HTERT-HM (cell line): ENCODE data around the gene BCO2.

- RRBS: no CpG with 5 or more reads among the region's 8 CpGs
Measured at GRCh38 chr11:110237451-110237846, 59.0 kb downstream of the RDX start.

- RRBS: no CpG with 5 or more reads among the region's 4 CpGs
Measured at GRCh38 chr11:110337655-110338299, 41.4 kb upstream of the RDX start.

- RRBS: no CpG with 5 or more reads among the region's 6 CpGs
Measured at GRCh38 chr11:111327848-111328300, 29.5 kb downstream of the POU2AF3 start.

DNA sequence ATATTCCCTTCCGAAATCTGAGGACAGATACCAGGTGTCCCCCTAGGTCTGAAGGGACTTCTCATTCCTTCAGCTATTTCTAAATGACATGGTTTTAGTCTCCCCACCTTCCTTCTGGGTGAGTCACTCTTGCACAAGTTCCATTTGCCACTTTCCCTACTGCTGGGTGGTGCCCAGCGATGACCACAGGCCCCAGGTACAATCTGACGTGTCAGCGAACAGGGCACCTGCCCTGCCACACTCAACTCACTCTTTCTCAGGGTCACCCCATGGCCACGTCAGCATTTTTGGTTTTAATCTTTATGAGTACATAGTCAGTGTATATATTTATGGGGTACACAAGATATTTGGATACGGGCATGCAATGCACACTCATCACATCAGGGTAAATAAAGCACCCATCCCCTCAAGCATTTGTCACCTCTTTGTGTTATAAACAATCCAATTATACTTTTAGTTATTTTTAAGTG lies 17.2 kb downstream of the POU2AF1 start:
- RRBS: no CpG with 5 or more reads among the region's 6 CpGs

- RRBS: no CpG with 5 or more reads among the region's 6 CpGs
Measured at GRCh38 chr11:111604157-111604710, 2.0 kb downstream of the SIK2 start.

- RRBS: no CpG with 5 or more reads among the region's 2 CpGs
Measured at GRCh38 chr11:111624502-111625165, 22.4 kb downstream of the SIK2 start.

- RRBS: no CpG with 5 or more reads among the region's 2 CpGs
Measured at GRCh38 chr11:111630062-111631009, 28.1 kb downstream of the SIK2 start.

- RRBS: no CpG with 5 or more reads among the region's 6 CpGs
Measured at GRCh38 chr11:111662196-111662589, 59.9 kb downstream of the SIK2 start.

DNA sequence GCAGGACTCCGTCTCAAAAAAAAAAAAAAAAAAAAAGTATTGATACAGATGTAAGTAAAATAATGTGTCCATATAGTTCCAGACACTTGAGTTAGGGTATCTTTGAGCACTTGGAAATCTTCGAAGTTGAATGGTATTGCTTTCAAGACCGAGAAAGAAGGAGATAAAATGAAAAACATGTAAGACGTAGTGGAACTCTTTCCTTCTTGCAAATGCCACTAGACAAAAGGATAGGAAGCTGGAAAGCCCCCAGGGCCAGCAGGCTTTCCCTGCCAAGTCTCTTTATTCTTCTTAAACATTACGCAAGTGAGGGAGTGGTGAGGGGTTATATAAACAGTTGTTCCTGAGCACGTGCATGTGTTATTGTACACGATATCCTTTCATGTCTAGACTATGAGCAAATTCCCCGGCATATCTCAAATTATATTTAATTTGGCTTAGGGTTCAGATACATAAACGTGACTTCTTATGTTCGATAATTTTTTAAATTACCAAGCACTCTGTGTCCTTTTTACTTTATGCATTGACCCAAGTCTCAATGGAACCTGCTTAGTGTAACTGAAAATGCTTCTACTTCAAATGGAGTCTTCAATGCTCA lies 59.1 kb downstream of the PPP2R1B start:
- RRBS: no CpG with 5 or more reads among the region's 10 CpGs

DNA sequence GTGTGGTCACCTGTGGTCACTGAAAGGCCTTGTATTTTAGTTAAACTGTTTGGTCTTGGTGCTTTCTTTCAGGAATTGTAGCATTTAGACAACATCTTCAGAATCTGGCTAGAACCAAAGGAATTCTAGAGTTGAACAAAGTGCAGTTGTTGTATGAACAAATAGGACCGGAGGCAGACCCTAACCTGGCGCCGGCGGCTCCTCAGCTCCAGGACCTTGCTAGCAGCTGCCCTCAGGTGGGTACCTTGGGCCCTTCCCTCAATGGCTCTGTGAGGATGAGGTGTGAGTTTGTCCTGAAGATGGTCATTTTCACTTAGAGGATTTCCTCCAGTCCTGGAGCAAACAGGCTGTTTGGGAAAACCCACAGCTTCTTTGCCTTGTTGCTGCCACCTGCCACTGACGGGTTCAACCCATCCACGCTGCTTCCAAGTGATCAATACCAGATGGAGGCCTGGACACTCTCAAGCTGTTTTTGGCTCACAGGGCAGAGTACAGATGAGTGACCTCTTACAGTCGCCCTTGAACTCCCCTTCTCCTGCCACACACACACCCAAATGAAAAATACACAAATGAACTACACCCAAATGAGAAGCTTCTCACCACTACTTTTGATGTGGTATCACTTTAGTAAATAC lies 45.2 kb downstream of the PPP2R1B start:
- RRBS: no CpG with 5 or more reads among the region's 7 CpGs

GRCh38 chr11:111735037-111736093 lies 30.8 kb downstream of the PPP2R1B start:
- RRBS: no CpG with 5 or more reads among the region's 23 CpGs

DNA sequence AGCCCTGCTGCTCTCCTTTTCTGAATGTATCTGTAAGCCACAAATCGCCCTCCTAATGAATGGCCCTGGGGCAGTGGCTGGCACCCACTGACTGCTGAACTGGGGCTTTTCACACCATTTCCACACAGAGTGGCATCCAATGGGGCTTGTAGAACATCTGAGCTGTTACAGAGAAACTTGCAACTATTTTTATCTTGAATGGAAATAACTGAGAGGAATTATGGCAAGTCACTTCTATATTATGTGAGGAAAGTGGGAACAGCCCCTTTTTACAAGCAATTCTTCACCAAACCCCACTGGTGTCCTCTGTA lies 29.4 kb downstream of the PPP2R1B start:
- RRBS: no CpG with 5 or more reads among the region's 1 CpG

DNA sequence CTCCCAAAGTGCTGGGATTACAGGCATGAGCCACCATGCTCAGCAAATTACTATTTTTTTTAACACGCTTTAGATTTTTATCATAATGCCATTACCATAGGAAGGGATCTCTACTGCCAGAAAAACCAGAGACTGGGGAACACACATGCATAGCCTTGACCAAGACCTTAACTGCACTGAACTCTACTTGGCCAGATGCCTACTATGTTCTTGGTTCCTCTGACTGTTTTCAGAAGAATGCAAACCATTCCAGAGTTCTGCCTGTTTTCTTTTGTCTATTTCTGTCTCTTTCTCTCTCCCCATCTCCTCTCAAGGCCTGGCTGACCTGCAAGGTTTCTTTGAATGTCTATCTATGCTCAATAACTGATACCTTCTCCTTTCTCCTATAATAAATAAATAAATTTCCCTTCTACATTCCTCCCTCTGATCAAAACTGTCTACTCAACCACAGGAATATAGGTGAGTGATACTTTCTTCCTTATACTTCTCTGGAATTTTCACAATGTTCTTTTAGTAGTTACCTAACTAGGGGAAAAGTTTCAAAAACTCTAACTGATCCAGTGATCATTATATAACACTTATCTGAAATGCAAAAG lies 20.8 kb downstream of the PPP2R1B start:
- RRBS: no CpG with 5 or more reads among the region's 1 CpG

DNA sequence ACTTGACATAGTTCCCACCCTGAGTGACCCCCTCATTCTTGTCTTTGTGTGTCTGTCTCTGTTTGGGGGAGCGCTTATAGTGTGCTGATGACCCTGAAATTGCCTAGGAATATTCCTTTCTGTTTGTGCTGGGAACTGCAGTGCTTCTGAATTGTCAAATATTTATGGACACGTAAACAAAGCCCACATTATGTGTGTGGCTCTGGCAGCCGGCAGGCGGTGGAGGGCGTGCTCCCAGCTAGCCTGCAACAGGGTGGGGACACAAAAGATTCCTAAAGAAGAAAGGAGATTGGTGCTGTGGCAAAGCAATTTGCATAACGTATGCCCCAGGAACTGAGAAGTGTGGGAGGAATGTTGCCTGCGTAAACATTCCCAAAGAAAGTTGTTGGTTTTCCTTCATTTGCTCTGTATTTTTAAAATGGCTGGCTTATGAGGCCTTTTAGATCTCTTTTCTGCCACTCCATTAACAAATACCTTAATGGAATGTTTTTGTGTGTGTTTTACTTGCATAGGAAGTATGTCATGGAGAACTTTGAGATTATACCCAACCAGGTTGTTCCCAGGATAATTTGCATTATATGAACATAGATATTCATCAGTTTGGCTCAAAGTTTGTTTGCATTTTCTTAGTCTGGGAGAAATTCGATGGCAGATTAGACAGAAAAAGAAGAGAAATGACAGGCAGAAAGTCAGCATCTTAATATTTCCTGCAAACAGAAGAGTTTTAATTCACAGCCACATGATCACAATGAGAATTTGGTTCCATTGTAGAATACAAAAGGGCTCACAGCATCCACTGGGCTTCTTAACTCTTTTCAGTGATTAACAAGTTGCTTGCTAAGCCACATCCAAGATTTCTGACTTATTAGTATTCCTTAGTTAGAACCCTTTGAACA lies 41.9 kb upstream of the DLAT start:
- RRBS: no CpG with 5 or more reads among the region's 8 CpGs

GRCh38 chr11:112128758-112129279 lies 35.1 kb downstream of the IL18 start:
- RRBS: no CpG with 5 or more reads among the region's 4 CpGs

GRCh38 chr11:112174955-112175978 lies at the start of gene BCO2:
BCO2 (plus strand) TSS chr11:112175512.
- RRBS: no CpG with 5 or more reads among the region's 14 CpGs

- RRBS: no CpG with 5 or more reads among the region's 4 CpGs
Measured at GRCh38 chr11:112237270-112237593, 11.0 kb downstream of the PTS start.

GRCh38 chr11:112266356-112266940 lies 5.8 kb upstream of the PLET1 start:
- RRBS: no CpG with 5 or more reads among the region's 6 CpGs

DNA sequence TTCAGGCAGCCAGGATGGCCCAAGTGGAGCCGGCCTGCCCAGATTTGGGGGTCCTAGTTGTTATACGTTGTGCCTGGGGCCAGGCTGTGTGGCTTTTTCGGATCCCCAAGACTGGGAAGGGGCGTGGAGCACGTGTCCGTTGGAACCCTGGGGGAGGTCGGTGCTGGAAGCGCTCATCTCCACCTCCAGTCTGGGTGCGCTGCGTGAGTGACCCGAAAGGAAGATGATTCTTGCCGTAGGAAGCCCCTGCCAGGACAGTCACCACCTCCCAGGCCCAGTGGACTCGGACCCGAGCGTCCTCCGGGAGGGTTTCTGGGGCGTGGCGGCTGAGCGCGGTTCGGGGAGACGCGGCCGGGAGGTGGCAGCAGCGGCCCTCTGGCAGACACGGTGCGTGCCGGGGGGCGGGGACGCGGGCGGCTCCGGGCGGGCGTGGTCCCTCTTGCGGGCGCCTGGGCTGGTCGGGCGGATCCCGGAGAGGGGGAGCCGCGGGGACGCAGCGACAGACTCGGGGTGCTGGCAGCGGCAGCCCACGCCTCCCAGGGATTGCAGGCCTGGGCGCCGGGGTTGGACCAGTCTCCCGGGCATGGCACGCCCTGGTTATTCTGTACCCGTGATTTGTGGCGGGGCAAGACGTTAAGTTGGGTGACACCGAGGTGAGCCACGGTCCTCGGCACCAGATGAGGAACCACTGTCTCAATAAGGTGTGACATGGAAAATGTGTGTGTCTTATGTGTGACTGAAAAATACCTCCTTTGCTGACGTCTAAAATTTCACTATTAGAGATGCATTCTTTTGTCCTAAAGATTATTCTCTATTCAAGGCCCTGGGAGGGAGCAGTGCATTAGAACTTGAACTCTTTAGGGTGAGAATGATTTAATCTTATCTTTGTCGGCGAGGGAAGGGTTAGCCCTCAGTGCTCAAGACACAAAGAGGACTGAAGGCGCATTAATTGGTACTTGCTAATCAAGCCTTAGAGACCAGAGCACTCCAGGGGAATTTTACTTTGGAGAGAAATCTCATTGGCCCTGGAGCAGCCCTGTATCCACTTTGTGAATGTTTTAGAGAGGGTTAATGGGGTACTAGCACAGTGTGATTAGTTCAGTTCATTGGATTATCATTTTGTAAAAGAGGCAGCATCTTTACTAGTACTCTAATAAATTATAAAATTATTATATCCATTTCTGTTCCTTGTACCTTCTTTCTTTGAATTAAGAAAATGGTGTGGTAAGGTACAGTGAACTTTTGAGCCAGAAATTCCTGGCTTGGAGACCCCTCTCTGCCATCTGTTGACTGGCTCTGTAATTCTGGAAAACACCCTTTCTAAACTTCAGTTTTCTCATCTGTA lies 29.6 kb upstream of the PLET1 start:
- RRBS: 1% methylated on average over 28 of the region's 61 CpGs

- RRBS: no CpG with 5 or more reads among the region's 8 CpGs
Measured at GRCh38 chr11:112785059-112785635, 176.1 kb upstream of the NCAM1 start.